ENCODE measurements around a stretch of chr4.

DNA sequence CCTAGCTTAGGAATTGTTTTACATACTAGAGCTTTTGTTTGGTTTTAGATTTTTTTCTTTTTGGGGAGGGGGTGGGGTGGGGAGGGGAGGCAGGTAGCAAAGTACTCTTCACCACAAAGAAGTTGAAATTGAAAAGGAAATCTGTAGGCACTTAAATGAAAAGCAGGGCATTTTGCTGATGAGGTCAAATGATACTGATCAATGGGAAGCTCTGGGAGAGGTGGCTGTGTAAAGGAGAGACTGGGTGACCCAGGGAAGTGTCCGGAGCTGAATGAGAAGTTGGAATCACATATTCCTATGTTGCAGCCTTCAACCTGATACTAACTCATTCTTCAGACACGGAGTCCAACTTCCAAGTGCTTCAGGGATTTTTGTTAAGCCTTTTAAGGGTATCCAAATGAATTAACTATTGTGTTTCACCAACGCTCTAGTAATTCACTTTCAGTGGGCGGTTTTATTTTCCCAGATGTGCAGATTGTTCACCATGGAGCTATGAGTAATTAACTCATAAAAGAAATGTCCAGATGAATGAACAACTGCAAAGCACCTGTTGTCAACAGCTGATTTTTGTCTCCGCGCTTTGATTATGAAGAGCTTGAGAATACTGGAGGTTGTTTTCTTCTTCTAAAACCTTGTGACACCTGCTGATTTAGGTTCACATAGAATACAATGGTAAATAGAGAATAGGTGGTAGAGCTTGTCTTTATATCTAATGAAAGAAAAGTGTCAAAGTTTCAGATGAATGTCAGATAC is 187.7 kb downstream of the CBR4 start:
- RRBS: no CpG with 5 or more reads among the region's 6 CpGs

GRCh38 chr4:168835893-168836381 is 174.1 kb downstream of the CBR4 start:
- RRBS: no CpG with 5 or more reads among the region's 8 CpGs

DNA sequence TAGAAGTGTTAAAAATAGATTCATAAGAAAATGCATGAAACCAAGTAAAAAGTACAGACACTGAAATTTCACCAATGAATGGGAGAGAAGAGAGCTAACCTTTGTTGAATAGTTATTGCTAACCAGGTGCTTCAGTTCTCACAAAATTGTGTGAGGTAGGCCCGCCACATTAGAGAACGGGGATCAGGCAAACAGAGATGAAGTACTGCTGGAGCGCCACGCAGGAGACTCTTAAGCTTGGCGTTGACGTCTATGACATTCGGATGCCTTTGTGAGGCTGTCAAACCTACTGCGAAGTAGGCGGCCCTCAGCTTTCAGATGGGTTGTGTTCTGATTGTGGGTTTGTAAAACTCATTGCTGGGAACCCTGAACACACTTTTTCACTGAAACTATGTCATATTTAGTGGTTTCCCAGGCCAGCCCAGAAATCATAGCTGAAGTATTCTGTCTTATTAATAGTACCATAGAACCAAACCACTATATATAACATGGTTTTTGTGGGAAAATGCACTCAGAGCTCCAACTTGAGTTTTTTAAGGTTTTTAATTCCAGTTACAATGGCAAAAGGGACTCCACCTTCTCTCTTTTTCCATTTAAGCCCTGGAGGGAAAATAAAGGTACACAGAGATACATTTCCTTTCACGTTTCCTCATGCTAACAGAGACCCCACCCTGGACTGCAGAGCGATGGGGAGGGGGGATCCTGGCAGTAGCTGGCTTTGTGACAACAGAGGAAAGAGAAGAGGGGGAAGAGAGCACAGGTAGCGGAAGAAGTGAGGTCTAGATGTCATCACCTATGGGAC is 173.4 kb downstream of the CBR4 start:
- RRBS: no CpG with 5 or more reads among the region's 12 CpGs

DNA sequence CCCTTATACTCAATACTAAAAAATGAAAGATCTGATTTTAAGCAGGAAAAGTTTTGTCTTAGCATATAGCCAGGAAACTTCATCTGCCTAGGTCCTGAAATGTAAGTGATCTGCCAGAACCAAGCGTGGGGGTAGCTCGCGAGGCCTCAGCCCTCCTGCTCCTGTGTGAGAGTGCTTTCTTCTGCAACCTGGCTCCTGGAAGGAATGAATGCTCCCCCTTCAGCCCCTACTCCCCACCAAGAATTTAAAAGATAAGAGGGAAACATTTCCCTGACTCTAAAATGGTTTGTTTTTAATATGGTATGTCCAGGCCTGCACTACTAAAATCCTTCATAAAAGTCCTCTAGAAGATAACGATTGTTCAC is 160.0 kb downstream of the CBR4 start:
- RRBS: no CpG with 5 or more reads among the region's 4 CpGs

- RRBS: no CpG with 5 or more reads among the region's 4 CpGs
These were observed 115.6 kb downstream of the CBR4 start for GRCh38 chr4:168894520-168894862.

GRCh38 chr4:169051948-169052427 is 41.9 kb upstream of the CBR4 start:
- RRBS: no CpG with 5 or more reads among the region's 5 CpGs

GRCh38 chr4:169062509-169063070 is 52.5 kb upstream of the CBR4 start:
- RRBS: no CpG with 5 or more reads among the region's 7 CpGs

DNA sequence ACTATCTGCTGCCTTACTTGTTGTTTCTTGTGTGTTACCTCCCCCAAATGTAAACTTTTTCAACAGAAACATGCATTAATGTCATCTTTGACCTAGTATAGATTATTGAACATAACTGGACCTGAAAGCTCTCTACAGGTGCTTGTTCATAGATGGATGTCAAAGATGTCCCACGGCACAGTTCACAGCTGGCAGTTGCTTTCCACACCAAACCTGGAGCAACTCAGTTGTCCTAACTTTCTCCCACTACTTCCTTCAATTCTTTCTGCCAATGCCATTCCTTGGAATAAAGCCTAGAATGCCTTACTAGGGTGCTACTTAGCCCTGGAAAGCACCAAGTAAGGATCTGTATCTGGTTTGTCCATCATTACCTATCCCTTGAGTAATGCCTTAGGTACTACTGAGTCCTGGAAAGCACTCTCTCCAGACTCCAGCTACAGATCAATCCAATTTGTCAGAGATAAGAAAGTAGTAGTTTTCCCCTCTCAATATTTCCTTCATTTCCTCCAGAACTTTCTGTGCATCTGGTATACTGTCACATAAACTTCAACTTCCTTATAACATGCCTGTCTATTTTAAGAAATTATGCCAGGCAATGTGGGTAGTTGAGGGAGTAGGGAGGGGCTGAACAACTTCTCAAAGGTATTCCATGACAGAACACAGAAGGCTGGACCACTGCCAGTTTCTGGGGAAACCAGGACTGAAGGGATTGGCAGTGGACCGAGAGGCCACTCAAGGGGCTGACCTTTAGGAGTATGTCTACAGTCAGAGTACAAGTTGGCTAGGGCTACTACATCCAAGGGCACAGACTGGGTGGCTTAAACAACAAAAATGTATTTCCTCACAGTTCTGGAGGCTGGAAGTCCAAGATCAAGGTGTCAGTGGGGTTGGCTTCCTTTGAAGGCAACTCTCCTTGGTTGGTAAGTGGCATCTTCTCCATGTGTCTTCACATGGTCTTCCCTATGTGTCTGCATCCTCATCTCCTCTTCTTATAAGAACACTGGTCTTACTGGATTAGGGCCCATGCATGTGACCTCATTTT is 7.1 kb downstream of the SH3RF1 start:
- RRBS: no CpG with 5 or more reads among the region's 2 CpGs

- RRBS: 2% methylated on average over 24 of the region's 54 CpGs
These were observed 677 bp downstream of the SH3RF1 start for GRCh38 chr4:169269834-169270724.

DNA sequence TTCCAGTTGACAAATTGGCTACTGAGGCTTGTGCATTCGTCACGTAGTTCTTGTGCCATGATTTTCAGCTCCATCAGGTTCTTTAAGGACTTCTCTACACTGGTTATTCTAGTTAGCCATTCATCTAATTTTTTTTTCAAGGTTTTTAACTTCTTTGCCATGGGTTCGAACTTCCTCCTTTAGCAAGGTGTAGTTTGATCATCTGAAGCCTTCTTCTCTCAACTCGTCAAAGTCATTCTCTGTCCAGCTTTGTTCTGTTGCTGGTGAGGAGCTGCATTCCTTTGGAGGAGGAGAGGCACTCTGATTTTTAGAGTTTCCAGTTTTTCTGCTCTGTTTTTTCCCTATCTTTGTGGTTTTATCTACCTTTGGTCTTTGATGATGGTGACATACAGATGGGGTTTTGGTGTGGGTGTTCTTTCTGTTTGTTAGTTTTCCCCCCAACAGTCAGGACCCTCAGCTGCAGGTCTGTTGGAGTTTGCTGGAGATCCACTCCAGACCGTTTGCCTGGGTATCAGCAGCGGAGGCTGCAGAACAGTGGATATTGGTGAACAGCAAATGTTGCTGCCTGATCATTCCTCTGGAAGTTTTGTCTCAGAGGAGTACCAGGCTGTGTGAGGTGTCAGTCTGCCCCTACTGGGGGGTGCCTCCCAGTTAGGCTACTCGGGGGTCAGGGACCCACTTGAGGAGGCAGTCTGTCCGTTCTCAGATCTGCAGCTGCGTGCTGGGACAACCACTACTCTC is 113.0 kb downstream of the NEK1 start:
- RRBS: no CpG with 5 or more reads among the region's 9 CpGs

GRCh38 chr4:169510436-169511129 is 101.8 kb downstream of the NEK1 start:
- RRBS: no CpG with 5 or more reads among the region's 3 CpGs

- RRBS: no CpG with 5 or more reads among the region's 11 CpGs
These were observed 837.5 kb upstream of the AADAT start for GRCh38 chr4:170927307-170927620.

DNA sequence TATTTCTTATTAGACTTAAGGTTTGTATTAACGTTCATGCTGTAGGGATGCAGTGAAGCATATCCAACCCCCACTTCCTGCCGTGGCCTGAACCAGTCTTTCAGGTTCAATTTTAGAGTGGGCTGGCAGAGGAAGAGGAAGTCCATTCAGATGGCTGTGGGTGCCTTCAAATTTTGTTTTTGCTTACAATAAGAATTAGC is 136.4 kb upstream of the GALNTL6 start:
- RRBS: no CpG with 5 or more reads among the region's 2 CpGs

- RRBS: no CpG with 5 or more reads among the region's 1 CpG
These were observed 463.3 kb upstream of the GALNT7 start for GRCh38 chr4:172705400-172705599.

- RRBS: no CpG with 5 or more reads among the region's 3 CpGs
These were observed 189.8 kb upstream of the GALNT7 start for GRCh38 chr4:172978792-172979163.

DNA sequence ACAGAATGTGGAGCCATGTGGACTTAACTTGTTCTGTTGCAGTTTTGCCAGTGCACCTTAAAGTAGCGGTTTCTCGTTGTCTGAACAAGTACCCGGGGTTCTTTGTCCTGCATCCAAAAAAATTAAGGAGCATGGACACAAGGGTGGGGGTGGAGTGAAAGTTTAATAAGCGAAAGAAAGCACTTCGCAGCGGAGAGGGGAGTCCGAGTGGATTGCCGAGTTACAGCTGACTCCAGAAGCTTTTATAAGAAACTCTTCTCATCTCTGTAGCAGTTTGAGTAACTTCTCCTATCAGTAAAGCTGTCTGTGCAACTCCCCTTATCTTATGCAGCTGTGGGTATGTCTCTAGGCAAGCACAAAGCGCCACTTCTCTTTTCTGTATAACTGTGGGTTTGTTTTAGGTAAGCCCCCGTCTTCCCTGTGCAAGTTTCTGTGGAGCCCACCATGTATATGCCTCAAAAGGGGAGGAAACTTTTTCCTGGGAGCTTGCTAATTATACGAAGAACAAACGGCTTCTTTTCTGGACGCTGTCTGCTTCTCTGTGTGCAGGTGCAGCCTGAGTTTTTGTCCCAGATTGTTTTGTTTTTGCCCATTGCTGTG is 52.2 kb downstream of the HMGB2 start:
- RRBS: no CpG with 5 or more reads among the region's 13 CpGs

- RRBS: no CpG with 5 or more reads among the region's 2 CpGs
These were observed 14.0 kb upstream of the SCRG1 start for GRCh38 chr4:173412921-173413349.

GRCh38 chr4:173530854-173531607 is 1.0 kb upstream of the HAND2 start:
- RRBS: 13% methylated on average over 9 of the region's 46 CpGs

DNA sequence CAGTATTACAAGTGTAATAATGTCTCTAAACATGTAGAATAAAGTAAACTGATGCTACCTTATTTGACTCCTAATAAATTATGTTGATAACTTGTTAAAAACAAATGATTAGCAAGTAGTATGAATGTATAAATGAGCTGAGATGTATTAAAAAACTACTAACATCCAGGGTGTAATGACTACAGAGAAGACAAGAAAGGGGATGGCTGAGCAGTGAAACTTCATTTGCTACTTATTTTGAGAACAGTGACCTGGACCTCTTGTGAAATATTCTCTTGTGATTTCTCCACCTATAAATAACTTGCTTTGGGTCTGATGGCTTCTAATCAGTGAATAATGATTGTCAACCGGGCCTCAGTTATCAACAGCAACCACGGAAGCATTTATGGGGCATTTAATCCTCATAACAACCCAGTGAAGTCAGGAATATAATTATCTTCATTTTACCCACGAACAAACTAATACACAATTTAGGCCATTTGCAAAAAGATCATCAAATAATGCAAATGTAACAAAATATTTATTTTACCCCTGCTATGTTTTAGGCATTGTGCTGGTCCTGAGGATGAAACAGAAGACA is 154.2 kb upstream of the HAND2 start:
- RRBS: no CpG with 5 or more reads among the region's 3 CpGs

DNA sequence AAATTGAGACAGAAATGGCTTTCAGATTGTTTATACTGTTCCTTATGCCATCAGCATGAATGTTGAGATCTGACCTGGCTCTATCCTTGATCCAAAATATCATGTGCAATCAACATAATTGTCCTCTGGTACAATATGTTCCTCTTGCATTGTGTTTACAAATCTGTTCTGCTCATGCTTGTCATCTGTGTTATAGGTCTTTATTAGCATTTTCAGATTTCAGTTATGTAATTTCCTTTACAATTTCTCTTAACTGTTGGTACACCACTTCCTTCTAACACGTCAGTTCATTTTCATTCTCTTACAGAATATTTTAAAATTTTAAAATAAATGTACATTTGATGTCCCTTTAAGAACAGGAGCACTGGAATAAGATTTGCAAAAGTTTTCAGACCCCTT is 1.6 kb downstream of the HPGD start:
- RRBS: no CpG with 5 or more reads among the region's 1 CpG